Adrenal gland (tissue), 7 donors: Measurements from ENCODE around the genes B3GAT3, C11orf98 and BSCL2.

- PRO-cap, 3 experiments: no peak in any of the 3 experiments
- RAMPAGE, long total RNA, 4 experiments: no peak in any of the 4 experiments
- RRBS: no CpG with 5 or more reads among the region's 4 CpGs
Measured at GRCh38 chr11:62458283-62458933, 39.6 kb downstream of the SCGB1A1 start.

GRCh38 chr11:62463138-62463540 is 44.3 kb downstream of the SCGB1A1 start:
- PRO-cap, 3 experiments: no peak in any of the 3 experiments
- RAMPAGE, long total RNA, 4 experiments: no peak in any of the 4 experiments
- RRBS: no CpG with 5 or more reads among the region's 6 CpGs

DNA sequence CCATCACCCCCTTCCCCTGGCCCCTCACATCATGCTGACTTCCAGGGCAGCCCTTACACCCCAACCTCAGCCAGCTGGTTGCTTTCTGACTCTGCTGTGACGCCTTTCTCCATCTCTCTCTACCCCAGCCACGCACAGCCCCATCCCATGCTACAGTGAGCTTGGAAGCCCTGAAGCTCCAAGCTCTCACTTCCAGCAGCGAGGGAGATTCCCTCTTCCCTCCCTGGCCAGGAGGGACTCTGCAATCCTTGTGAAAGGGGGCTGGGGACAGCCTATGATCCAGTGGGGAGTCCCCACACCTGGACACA is 4.2 kb downstream of the AHNAK start:
- PRO-cap, 3 experiments: no peak in any of the 3 experiments
- RAMPAGE, long total RNA, 4 experiments: no peak in any of the 4 experiments
- RRBS: no CpG with 5 or more reads among the region's 3 CpGs

DNA sequence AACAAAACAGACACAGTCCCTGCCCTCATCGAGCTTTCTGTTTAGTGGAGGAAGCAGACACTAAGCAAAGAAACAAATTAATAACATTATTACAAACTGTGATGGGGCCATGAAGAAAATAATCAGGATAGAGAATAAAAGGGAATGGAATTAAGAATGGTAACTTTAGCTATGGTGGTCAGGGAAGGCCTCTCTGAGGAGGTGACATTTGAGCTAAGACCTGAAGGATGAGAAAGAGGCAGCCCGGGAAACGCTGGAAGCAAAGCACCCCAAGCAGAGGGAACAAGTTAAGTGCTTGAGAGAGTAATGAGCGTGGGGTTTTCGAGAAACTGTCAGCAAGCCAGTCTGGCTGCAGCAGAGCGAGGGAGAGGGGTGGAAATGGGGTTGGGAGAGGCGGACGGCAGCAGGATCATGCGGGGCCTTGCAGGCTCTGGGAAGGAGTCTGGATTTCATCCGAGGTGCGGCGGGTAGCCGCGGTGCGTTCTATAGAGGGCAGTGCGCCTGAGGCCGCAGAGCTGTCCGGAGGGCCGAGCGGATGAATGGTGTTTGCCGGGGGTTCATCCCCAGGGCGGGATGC is 464 bp downstream of the B3GAT3 start:
- PRO-cap, 3 experiments: peak in 3 of 3 experiments; most common plus-strand start position 512 of the sequence (in 2); most common minus-strand start position 442 of the sequence (in 2)
- RAMPAGE, long total RNA, 4 experiments: no peak in any of the 4 experiments
- RRBS: 2% methylated on average over 2 of the region's 22 CpGs

DNA sequence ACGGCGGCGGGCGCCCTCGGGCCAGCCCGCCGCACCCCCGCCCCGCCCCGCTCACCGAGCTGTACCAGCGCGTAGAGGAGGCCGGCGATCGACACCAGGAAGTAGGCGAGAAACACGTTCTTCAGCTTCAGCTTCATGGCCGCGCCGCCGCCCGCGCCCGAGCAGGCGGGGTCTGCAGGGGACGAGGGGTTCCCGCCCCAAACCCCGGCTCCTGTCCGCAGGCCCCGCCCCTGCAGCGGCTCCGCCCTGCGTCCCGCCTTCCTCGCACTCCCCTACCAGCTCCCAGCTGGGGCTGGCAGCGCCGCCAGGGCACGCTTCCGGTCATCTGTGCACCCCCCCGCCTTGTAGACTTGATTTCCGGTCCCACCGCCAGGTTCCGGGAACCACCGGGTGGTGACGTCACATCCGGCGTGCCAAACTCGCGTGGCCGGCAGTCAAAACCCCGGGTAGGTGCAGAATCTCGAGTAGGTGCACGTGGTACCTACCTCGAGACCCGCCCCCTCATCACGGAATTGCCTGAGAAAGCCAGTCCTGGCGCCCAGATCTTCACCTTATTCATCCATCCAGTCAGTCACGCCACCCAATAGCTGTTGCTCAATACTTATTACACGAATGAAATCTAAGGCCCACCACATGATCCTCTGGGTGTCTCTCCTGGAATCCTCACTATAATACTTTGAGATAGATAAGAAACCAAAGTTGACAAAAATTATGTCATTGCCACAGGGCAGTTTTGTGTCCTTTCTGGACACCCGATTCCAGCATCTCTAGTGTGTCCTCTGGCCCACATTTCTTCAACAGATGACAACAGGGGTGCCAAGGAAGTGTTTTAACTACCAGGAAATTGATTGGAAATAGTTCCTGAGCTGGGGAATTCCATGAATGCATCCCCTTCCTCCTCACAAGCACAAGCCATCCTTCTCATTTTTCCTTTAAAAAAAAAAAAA is at the start of gene B3GAT3:
TSS of gene B3GAT3 (minus strand) at position 176 of the 947 bp plus-strand sequence.
- PRO-cap, 3 experiments: peak in 3 of 3 experiments; most common plus-strand start position 402 of the sequence (in 3); most common minus-strand start position 174 of the sequence (in 3)
- RAMPAGE, long total RNA, 4 experiments: start-site peak on the minus strand in 4 of 4 experiments, centred at positions 163 to 237 of the sequence, 13 to 215 reads per replicate
- RRBS: 2% methylated on average over 15 of the region's 61 CpGs

- PRO-cap, 3 experiments: peak in 3 of 3 experiments; most common plus-strand start chr11:62665312 (in 2); most common minus-strand start chr11:62665184 (in 2)
- RAMPAGE, long total RNA, 4 experiments: start-site peak on the plus strand in 2 of 4 experiments, at chr11:62665309-62665316 at its widest, 14 to 17 reads per replicate; start-site peak on the minus strand in 4 of 4 experiments, at chr11:62665167-62665210 at its widest, 25 to 4,010 reads per replicate
- RRBS: 2% methylated on average over 16 of the region's 32 CpGs
Measured at GRCh38 chr11:62665025-62665371, at the start of gene C11orf98. Gene C11orf98, minus strand, starts transcription at chr11:62665210.

GRCh38 chr11:62705897-62707028 is 961 bp downstream of the BSCL2 start:
- PRO-cap, 3 experiments: peak in 3 of 3 experiments; most common plus-strand start chr11:62706403 (in 3); most common minus-strand start chr11:62706256 (in 3)
- RAMPAGE, long total RNA, 4 experiments: start-site peak on the minus strand in 4 of 4 experiments, at chr11:62706239-62706291 at its widest, 100 to 1,120 reads per replicate
- RRBS: 1% methylated on average over 18 of the region's 76 CpGs

DNA sequence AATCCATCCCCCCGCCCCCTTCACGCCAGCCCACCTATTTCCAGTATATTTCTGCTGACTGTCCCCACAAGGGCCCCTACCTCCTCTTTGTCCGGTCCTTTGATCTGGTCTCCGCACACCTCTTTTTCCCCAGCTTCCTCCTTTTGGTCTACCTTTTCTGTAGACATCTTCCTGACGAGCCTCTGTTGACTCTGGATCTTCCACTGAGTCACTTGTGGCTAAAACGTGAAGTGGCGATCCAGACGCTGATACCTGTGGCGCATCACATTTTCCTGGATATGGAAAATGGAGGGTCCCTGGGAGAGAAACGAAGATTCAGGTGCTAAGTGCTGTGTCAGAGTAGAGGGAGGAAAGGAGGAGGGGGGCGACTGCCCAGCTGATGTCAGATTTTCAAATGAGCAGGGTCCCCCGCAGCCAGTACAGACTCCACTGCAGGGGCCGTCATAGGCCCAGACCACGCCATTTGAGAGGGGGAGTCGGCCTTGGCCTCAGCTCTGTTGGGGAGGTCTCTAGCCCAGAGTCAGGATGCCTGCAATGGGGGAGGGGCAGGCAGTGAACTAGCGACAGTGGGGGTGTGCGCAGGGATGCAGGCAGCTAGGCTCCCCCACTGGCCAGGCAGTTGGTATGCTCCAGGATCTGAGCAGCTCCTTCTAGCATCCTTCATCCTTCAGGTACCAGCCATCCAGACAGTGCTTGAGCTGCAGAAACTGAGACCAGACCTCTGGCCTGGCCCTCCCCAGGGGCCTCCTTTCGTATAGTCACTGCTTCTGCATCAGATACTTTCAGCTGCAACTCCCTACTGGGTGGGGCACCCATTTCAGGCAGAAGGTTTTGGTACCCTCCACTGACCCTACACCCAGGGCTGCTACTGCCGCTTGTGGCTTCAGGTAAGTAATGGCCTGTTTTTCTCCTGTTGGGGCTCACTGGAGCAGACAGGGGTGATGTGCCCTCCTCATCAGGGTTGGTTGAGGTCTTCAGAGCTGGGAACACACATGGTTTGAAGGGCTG is at the start of gene BSCL2:
TSS of gene BSCL2 (minus strand) at position 396 of the 1,008 bp plus-strand sequence.
- PRO-cap, 3 experiments: peak in 2 of 3 experiments; most common plus-strand start position 689 of the sequence (in 1); most common minus-strand start position 392 of the sequence (in 2)
- RAMPAGE, long total RNA, 4 experiments: start-site peak on the plus strand in 2 of 4 experiments, centred at positions 666 to 680 of the sequence, 46 to 218 reads per replicate; start-site peak on the minus strand in 2 of 4 experiments, centred at positions 382 to 429 of the sequence, 125 to 165 reads per replicate
- RRBS: no CpG with 5 or more reads among the region's 19 CpGs

DNA sequence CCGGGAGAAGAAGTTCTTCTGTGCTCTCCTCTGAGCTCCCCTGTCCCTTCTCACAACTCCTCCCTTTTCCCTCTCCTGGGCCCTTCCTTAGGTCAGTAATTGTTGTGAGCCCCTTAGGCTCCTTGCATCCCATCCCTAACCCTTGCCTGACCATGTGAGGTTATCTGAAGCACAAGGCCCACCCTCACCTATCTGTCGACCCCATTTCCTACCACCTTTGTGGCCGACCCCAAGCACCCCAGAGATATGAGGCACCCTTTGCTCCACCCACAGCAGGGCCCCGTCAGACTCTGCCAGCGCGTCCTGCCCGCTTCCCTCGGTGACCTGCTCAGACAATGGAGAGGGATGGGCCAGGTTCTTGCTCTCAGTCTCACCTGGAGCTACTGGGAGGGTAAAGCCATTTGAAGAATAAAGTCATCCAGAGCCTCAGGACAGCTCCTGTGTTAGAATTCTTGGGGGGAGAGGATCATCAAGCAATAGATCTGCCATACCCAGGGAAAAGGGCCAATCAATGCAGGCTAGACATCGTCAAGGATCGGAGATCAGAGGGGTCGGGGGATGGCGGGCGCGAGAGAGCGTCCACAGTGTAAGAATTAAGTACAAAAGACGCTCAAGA is 1.4 kb downstream of the GNG3 start:
- PRO-cap, 3 experiments: peak in 1 of 3 experiments; most common plus-strand start position 286 of the sequence (in 1); most common minus-strand start position 292 of the sequence (in 1)
- RAMPAGE, long total RNA, 4 experiments: no peak in any of the 4 experiments
- RRBS: no CpG with 5 or more reads among the region's 16 CpGs

- PRO-cap, 3 experiments: peak in 1 of 3 experiments; most common plus-strand start chr11:62729074 (in 1)
- RAMPAGE, long total RNA, 4 experiments: no peak in any of the 4 experiments
- RRBS: no CpG with 5 or more reads among the region's 3 CpGs
Measured at GRCh38 chr11:62729038-62729247, 657 bp downstream of the TTC9C start.

- PRO-cap, 3 experiments: no peak in any of the 3 experiments
- RAMPAGE, long total RNA, 4 experiments: no peak in any of the 4 experiments
- RRBS: no CpG with 5 or more reads among the region's 1 CpG
Measured at GRCh38 chr11:62752563-62753040, 1.4 kb downstream of the ZBTB3 start.

GRCh38 chr11:62794014-62794853 is 2.4 kb upstream of the TMEM223 start:
- PRO-cap, 3 experiments: no peak in any of the 3 experiments
- RAMPAGE, long total RNA, 4 experiments: no peak in any of the 4 experiments
- RRBS: no CpG with 5 or more reads among the region's 9 CpGs

- PRO-cap, 3 experiments: no peak in any of the 3 experiments
- RAMPAGE, long total RNA, 4 experiments: no peak in any of the 4 experiments
- RRBS: 89% methylated on average over 1 of the region's 26 CpGs
Measured at GRCh38 chr11:62795557-62796848, 4.2 kb upstream of the TMEM223 start.

DNA sequence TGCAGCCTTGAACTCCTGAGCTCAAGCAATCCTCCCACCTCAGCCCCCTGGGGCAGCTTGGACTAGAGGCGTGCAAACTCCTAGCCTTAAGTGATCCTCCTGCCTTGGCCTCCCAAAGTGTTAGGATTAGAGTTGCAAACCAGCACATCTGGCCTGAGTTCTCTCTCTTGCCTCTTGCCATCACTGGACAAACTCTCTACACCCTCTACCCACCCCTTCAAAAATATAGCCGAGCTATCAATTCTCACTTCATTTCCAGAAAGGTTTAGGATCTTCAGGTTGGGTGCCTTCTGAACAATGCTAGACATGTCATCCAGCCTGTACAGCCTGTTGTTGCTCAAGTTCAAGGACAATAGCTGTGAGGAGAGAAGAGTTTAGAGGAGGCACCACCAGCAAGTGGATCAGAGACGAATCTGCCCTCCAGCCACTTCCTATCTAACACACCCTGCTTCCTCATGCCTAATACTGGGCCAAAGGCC is 4.4 kb downstream of the NXF1 start:
- PRO-cap, 3 experiments: no peak in any of the 3 experiments
- RAMPAGE, long total RNA, 4 experiments: no peak in any of the 4 experiments
- RRBS: no CpG with 5 or more reads among the region's 3 CpGs

DNA sequence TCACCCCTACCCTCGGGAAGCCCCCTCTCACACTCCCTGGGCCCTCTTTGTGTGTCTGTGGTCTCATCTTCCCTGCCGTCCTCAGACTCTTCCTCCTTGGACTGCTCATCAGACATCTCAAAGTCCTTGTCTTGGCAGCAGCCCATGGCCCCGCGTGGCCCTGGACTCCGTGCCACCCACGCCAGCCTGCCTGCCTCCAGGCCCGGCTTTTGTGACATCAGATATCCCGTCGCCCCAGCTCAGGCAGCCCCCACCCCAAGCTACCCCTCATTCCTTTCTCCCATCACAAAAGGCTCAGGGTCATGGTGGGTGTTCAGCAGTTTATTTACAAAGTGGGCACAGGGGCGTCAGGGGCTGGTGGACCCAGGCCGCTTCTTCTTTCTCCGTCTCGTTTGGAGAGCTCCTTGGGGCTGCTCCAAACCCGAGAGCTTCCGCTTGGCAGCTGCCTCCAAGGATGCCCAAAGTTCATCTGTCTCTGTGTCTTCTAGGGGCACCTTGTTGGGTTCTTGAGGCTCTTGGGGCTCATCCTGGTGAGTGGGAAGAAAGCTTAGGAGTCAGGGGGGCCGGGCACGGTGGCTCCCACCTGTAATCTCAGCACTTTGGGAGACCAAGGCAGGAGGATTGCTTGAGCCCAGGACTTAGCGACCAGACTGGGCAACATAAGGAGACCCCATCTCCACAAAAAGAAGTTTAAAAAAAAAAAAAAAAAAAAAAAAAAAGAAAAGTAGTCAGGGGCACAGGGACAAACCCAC is 930 bp upstream of the STX5 start:
- PRO-cap, 3 experiments: peak in 3 of 3 experiments; most common plus-strand start position 202 of the sequence (in 1); most common minus-strand start position 83 of the sequence (in 1)
- RAMPAGE, long total RNA, 4 experiments: no peak in any of the 4 experiments
- RRBS: no CpG with 5 or more reads among the region's 18 CpGs

- PRO-cap, 3 experiments: peak in 3 of 3 experiments; most common plus-strand start chr11:62880408 (in 2); most common minus-strand start chr11:62880394 (in 2)
- RAMPAGE, long total RNA, 4 experiments: no peak in any of the 4 experiments
- RRBS: 3% methylated on average over 3 of the region's 11 CpGs
Measured at GRCh38 chr11:62879986-62880630, 588 bp upstream of the SLC3A2 start.

DNA sequence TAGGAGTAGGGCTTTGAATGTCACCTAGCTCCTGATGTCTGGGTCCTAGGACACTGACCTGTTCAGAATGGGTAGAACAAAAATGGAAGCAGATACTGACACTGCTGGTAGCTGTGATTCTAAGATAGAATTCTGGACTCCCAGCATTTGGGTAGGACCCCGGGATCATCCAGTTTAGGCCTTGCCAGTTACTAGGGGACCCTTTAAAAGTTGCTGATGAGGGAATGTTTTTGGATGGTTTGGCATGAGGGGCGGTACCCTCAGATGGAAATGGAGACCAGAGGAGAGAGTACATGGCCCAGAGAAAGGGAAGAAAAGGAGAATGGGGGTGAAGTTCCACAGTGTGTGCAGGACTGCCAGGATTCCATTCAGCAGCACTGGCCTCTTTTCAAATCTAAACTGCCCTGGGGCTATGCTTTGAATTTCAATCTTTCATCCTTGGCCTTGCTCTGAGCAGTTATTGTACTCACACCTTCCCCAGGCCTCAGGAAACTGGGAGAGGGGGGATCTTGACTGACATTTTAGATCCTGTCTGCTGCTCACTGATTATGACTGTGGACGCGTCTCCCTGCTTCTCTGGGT is 2.9 kb downstream of the SLC3A2 start:
- PRO-cap, 3 experiments: peak in 1 of 3 experiments; most common minus-strand start position 396 of the sequence (in 1)
- RAMPAGE, long total RNA, 4 experiments: no peak in any of the 4 experiments
- RRBS: no CpG with 5 or more reads among the region's 4 CpGs

- PRO-cap, 3 experiments: no peak in any of the 3 experiments
- RAMPAGE, long total RNA, 4 experiments: no peak in any of the 4 experiments
- RRBS: no CpG with 5 or more reads among the region's 3 CpGs
Measured at GRCh38 chr11:63689139-63689716, 7.9 kb downstream of the RTN3 start.

DNA sequence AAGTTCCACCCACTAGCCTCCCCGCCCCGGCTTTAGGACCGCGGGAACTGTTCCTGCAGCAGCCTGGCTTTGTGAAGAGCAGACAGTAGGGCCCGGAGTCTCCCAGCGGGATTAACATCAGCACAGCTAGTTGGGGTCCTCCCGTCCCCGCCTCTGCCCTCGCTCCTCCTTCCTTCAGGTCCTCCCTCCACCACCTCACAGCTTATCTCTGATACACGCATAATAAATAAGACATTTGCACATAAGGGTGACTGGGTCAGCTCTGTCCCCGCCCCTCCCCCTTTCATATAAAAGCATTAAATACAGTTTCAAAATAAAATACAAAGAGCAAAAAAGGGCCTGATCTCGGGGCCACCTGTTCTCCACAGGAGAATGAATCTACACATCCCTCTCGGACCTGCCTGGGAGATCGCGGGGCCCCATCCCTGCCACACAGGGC is 6.5 kb downstream of the ZFTA start:
- PRO-cap, 3 experiments: no peak in any of the 3 experiments
- RAMPAGE, long total RNA, 4 experiments: no peak in any of the 4 experiments
- RRBS: 59% methylated on average over 4 of the region's 15 CpGs

- PRO-cap, 3 experiments: peak in 2 of 3 experiments; most common plus-strand start chr11:63762872 (in 2); most common minus-strand start chr11:63762738 (in 2)
- RAMPAGE, long total RNA, 4 experiments: no peak in any of the 4 experiments
- RRBS: 42% methylated on average over 43 of the region's 72 CpGs
Measured at GRCh38 chr11:63762692-63763357, 5.8 kb downstream of the ZFTA start.